ENCODE results near the gene WSB2.

DNA sequence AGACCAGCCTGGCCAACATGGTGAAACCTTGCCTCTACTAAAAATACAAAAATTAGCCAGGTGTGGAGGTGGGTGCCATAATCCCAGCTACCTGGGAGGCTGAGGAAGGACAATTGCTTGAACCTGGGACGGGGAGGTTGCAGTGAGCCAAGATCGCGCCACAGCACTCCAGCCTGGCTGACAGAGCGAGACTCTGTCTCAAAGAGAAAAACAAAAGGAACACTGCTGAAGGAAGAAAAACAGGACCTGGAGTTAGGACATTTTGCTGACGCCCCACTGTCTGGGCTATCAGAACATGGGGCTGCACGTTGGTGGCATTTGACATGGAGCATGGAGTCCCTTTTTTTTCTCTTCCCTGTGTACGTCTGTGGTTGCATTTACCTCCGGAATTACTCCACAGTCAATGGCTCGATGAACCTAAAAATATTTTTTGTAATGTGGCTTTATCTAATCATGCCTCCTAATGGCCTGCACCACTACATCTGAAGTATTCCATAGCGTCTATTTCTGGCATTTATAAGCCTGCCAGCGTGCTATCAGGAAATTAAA lies 30.8 kb downstream of the TESC start:
- PRO-cap: no peak
- RAMPAGE, long total RNA, 2 experiments: no peak in any of the 2 experiments

DNA sequence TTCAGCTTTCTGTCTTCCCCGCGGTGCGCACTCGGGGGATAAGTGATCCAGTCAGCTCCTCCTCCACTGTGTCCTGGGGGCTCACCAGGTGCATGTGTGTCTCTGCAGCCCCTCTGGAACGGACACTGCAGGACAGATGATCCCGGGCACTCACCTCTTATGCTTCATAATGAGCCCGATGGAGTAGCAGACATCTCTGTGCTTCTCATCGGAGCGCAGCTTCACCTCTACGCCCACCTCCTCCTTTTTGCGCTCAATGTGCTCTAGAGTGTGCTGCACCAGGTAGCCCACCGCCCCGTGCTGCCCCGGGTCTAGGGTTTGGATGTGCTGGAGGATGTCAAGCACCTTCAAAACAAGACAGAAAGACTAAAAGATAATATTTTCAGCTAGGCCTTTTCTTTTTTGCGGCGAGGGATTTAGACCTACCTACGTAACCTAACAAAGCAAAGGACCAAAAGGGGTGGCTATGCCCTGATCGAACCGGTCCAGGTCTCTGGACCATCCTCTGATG lies 32.5 kb downstream of the FBXO21 start:
- PRO-cap: no peak
- RAMPAGE, long total RNA, 2 experiments: no peak in any of the 2 experiments

DNA sequence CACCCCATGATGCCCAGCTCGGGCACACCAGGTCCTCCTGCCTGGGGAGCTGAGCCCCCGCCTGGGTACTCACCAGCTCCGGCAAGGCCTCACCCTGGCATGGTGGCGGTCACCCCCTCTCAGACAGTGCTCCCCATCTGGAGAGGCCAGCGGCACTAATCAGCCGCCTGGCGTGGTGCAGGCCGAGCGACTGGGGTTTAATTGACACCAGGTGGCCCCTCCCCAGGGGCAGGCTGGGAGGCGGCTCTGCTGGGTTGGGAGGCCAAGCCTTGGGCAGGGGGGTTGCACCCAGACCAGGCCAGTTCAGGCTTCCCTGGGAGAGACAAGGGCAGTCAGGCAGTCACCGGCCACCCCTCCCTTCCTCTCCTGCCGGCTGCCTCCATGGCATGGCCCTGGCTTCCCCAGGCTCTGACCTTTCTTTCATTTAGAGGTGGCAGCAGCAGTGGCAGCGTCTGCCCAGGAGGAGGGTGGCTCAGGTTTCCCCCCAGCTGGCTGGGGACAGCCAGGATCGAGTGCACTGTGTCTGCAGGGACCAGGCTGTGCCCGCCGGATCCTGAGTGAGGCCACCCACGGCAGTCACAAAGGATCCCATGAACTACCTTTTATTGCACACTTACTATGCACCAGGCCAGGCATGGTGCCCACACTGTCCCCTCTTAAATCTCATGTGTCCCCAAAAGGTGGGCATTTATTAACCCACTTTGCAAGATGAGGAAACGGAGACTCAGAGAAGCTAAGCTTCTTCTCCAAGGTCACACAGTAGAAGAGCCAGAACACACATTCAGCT lies 78.2 kb upstream of the NOS1 start:
- PRO-cap: no peak
- RAMPAGE, long total RNA, 2 experiments: no peak in any of the 2 experiments

DNA sequence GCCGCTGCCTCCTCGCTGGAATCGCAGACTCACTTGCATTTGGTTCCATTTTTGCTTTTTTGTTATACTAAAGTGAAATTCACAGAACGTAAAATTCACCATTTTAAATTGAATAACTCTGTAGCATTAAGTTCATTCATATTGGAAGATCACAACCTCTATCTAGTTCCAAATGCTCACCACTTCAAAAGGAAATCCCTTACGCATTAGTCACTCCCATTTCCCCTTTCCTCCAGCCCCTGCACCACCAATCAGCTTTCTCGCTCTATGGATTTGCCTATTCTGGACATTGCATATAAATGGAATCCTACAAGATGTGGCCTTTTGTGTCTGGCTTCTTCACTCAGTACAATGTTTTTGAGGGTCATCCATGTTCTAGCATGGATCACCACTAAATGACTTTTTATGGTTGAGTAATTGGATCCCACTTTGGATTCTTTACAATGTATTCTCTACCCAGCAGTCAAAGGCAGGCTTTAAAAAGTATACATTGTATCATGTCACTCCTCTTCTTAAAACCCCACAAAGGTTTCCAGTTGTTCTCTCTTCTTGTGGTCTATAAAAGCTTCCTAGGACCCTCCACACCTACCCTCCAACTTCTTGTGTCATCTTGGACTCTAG lies 294.4 kb downstream of the KSR2 start:
- PRO-cap: no peak
- RAMPAGE, long total RNA, 2 experiments: no peak in any of the 2 experiments

GRCh38 chr12:118060681-118061734 lies at the start of gene WSB2:
Gene WSB2 (minus strand): TSS chr12:118061179.
- PRO-cap: bidirectional peak, plus-strand start at chr12:118060982, minus-strand start at chr12:118060900; bidirectional peak, plus-strand start at chr12:118061285, minus-strand start at chr12:118061114
- RAMPAGE, long total RNA, 2 experiments: no peak in any of the 2 experiments

- PRO-cap: no peak
- RAMPAGE, long total RNA, 2 experiments: no peak in any of the 2 experiments
Measured at GRCh38 chr12:118064725-118065665, 4.0 kb upstream of the WSB2 start.

DNA sequence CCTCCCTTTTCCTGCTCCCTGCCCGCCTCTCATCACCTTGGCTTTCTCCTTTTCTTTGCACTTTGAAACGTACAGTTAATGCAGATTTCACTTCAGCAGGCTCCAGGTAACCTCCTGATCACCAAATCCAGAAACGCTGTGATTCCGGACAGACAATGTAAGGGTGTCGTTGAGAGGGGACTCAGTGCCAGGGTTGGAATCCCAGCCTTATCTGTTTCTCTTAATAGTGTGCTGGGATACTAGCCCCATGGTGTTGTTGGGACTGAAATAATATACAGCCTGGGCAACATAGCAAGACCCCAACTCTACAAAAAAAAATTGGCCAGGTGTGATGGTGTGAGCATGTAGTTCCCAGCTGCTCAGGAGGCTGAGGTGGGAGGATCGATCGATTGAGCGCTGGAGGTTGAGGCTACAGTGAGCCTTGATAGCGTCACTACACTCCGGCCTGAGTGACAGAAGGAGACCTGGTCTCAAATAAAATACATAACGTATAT lies 1.2 kb downstream of the PEBP1 start:
- PRO-cap: no peak
- RAMPAGE, long total RNA, 2 experiments: no peak in any of the 2 experiments

DNA sequence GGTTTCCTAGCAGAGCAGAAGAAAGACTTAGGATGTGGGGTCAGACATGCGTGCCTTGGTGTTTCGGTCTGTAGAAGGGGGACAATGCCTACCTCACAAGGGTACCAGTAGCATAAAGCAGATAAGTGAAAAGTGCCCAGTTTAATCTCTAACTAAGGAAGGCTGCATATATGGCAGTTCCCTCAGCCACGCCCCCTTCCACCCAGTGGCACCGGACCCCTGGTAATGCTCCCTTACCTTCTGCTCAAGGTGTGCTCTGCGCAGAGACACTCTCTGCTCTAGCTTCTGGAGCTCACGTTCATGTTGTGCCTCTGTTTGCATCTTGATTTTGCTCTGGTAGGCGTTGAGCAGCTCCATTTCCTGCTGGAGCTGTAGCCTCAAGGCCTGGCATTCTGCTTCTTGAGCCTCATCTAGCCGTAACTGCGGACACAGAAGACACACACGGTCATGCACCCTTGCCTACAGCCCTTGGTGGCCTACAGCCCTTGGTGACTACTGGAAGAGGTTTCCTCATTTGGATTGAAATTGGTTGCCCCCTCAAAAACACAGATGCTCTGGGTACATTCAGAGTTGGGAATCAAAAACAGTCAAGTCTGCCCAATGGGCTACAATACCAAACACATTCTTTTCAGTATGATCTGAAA lies 16.2 kb downstream of the PEBP1 start:
- PRO-cap: no peak
- RAMPAGE, long total RNA, 2 experiments: no peak in any of the 2 experiments

DNA sequence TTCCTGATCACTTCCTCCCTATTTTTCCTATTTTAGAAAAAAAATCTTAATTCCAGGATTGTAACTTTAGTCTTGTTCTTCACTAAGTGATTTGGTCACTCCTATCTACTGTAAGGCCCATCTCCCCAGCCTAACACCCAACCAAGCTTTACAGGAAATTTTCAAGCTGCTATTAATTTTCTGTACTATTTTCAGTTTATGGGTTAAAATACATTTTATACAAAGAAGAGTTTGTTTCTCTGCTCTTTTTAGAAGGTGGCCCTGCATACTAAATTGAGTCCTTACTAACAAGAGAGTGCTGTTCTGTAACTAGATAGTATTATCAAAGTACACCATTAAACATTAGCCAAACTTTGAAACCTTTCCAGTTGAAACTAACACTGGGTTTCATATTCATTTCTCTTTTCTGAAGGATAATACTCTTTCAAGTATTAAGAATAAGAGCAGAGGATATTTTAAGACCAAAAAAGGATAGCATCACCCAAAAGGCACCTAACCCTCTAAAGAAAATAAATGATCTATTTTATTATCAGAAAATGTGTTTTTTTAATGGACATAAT lies 47.2 kb downstream of the PEBP1 start:
- PRO-cap: no peak
- RAMPAGE, long total RNA, 2 experiments: no peak in any of the 2 experiments

DNA sequence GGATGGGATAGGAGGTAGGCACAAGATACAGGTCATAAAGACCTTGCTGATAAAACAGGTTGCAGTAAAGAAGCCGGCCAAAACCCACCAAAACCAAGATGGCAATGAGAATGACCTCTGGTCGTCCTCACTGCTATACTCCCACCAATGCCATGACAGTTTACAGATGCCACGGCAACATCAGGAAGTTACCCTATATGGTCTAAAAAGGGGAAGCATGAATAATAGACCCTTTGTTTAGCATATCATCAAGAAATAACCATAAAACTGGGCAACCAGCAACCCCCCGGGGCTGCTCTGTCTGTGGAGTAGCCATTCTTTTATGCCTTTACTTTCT lies 64.7 kb downstream of the TAOK3 start:
- PRO-cap: no peak
- RAMPAGE, long total RNA, 2 experiments: no peak in any of the 2 experiments

DNA sequence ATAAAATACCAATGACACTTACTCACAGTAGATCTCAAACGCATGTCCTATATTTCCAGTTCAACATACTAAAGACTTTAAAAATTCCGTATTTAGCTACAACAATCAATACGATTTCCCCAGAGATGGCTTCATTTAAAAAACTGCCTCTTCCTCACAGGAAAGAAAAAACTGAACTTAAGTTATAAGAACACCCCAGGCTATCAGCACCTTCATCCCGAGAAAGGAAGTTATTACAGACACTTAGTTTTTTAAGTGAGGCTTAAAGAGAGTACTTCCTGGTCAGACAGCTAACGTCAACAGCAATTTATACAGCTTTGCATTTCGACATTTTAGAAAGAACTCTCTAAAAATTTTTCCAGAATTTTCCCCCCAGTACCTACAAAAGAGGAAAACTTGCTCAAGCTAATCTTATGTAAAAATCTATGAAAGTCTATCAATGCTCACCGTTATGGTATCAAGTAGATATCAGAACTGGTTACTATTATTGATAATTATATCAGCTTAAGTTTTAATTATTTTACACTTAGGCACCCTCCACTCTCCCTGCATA lies 13.7 kb downstream of the TAOK3 start:
- PRO-cap: no peak
- RAMPAGE, long total RNA, 2 experiments: no peak in any of the 2 experiments

GRCh38 chr12:118373015-118373368 lies 285 bp upstream of the TAOK3 start:
- PRO-cap: bidirectional peak, plus-strand start at chr12:118373189, minus-strand start at chr12:118372907
- RAMPAGE, long total RNA, 2 experiments: no peak in any of the 2 experiments

- PRO-cap: no peak
- RAMPAGE, long total RNA, 2 experiments: no peak in any of the 2 experiments
Measured at GRCh38 chr12:118373433-118373997, 808 bp upstream of the TAOK3 start.

- PRO-cap: no peak
- RAMPAGE, long total RNA, 2 experiments: no peak in any of the 2 experiments
Measured at GRCh38 chr12:119116142-119116509, 62.6 kb upstream of the HSPB8 start.

- PRO-cap: no peak
- RAMPAGE, long total RNA, 2 experiments: no peak in any of the 2 experiments
Measured at GRCh38 chr12:119153299-119154436, 25.1 kb upstream of the HSPB8 start.

GRCh38 chr12:119157770-119158985 lies 20.6 kb upstream of the HSPB8 start:
- PRO-cap: no peak
- RAMPAGE, long total RNA, 2 experiments: no peak in any of the 2 experiments

GRCh38 chr12:119175841-119176912 lies 2.6 kb upstream of the HSPB8 start:
- PRO-cap: bidirectional peak, plus-strand start at chr12:119176619, minus-strand start at chr12:119176492
- RAMPAGE, long total RNA, 2 experiments: no peak in any of the 2 experiments

- PRO-cap: bidirectional peak, plus-strand start at chr12:119179862, minus-strand start at chr12:119179743
- RAMPAGE, long total RNA, 2 experiments: no peak in any of the 2 experiments
Measured at GRCh38 chr12:119179234-119179936, 654 bp downstream of the HSPB8 start.

DNA sequence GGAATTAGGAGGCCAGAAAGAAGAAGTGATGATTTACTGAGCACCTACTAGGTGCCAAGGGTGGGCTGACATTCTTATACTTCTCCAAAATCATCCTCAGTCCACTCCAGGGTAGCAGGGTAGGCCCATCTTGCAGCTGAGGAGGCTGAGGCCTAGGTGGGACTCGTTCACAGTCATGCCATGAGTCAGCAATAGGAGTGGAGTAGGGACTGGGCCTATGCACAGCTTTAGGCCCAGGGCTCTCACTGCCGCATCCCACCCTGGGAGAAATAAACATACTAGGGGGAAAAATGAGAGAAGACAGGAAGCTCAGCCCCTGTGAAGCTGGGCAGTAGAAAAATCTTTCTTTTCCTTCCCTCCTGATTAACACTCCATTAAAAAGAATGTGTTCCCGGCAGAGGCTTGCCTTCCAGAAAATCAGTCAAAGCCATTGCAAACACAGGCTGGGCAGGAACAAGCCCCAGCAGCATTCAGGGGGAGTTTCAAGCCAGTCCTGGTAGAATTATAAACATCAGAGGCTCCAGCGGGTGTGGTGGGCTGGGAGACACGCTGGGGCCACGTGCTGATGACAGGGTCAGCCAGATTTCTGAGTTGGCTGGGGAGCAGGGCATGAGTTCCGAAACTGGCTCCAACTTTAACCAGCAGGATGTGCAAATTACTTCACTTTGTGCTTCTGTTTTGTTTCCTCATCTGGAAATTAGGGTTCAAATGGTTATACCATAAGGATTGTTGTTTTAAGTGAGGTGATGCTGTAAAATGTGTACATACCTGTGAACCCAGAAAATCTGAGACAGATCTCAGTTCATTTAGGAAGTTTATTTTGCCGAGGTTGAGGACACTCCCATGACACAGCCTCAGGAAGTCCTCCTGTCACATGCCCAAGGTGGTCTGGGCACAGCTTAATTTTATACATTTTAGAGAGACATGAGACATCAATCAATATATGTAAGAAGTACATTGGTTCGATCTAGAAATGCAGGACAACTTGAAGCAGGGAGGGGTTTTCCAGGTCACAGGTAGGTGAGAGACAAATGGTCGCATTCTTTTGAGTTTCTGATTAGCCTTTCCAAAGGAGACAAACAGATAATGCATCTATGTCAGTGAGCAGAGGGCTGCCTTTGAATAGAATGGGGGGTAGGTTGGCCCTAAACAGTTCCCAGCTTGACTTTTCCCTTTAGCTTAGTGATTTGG lies 2.0 kb downstream of the HSPB8 start:
- PRO-cap: no peak
- RAMPAGE, long total RNA, 2 experiments: no peak in any of the 2 experiments

DNA sequence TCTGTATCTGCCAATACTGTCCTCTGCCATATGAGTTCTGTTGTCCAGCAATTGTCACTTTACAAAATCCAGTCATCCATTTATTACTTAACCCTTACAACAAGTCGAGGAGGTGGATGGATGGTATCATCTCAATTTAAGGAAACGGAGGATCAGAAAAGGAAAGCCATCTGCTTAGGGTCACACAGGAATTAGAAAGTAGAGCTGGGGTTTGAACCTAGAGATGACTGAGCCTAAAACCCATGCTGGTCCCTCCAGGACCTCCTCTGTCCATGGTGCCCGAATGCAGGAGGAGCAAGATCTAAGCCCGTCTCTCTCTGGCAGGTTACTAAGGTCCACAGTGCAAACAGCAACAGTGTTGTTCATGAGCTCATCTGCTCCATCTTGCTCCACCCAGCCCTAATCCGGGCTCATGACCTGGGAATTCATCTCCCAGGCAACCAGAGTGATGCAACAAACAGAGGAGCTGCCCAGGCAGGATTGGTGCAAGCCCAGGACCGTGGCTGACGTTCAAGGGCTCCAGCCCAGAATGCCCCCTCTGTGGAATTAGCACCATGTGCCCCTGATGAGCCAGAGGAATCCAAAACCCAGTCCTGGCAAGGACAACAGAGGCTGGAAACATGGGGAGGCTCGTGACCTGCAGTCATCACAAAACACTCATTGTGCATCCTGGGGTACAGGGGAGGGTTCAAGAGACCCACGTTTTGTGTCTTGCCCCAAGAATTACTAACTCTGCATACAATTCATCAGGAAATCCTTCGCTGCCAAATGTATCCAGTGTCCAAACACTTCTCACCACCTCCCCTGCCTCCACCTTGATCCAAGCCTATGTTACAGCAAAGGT lies 29.9 kb downstream of the HSPB8 start:
- PRO-cap: no peak
- RAMPAGE, long total RNA, 2 experiments: no peak in any of the 2 experiments